Neuron (in vitro differentiated cells): ENCODE data around the genes BMP8B and ZFP69.

DNA sequence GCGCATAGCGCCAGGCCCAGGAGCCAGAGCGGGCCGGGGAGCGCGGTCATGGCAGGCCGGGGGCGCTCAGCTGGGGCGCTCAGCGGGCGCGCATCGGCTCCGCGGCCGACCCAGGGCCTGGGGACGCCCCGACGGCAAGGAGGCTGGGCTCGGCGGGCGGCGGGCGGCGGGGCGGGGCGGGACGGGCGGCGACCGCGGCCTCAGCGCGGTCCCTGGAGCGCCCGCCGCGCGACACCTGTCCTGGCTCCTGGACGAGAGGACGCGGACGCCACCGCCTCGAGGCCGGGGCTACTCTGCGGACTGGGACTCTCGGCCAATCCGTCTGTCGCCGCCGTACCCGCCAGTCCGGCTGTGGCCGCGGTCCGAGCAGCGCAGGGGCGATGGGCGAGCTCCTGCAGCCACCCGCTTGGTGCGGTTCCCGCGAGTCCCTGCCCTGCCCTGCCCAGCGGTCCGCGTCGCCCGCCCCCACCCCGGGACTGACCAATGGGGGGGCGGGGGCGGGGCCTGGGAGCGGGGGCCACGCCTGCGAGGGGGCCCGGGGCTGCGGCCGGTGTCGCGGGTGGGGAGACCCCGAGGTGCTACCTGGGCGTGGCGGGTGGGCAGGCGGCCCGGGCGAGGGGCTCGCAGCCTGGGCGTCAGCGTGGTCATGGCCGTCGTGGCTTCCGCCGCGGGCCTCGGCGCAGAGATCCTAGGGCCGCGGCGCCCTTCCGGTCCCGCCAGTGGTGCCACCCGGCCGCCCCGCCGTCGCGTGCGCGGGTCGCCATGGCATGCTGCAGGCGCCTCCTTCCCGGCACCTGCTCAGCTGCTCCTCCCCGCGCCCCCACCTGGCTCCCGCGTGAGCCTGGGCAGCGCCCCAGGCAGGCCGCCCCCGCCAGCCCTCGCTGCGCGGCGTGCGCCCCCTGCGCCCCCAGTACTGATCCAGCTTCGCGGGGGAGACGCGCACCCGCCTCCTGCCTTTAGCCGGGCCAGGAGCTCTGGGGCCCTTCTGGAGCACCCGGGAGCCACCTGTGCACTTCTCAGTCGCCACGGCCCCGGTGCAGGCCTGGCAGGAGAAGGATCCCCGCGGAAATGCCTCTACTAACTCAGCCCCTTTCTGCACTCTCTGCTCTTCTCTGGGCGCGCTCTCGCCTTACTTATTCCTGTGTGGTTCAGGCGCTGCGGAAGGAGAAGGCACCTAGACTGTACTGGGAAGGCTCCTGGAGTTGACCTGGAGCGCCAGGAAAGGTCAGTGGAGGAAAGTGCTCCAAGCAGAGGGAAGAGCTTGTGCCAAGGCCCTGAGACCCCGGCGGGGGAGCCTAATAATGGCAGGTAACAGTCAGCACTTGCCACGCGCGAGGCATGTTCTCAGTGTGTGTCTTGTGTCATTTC is at the start of gene BMP8B:
Gene BMP8B (minus strand): TSS at position 430 of the 1,368 bp plus-strand sequence.
- PRO-cap: bidirectional peak, plus-strand start at position 716 of the sequence, minus-strand start at position 414 of the sequence

DNA sequence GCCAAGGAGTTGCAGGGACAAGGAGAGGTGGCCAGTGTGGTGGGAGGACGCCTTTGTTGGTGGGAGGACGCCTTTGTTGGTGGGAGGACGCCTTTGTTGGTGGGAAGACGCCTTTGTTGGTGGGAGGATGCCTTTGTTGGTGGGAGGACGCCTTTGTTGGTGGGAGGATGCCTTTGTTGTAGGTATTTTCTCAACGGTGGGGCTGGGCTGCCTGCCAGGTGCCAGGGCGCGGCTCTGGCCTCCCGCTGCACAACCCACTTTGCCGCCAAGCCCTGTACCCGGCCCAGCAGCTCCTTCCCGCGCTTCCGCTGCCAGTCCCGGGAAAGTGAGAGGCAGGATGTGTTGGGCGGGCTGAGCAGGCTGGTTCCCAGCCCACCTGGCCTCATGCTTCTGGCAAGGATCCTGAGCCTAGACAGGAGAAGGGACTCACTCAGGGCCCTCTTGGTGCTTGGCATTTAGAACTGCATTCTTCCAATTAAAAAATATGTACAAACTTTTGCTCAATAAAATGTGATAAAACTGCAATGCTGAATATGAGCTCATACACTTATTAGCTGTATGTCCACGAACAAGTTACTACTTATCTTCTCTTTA is 30.9 kb upstream of the BMP8B start:
- PRO-cap: no peak

- PRO-cap: no peak
Observed at GRCh38 chr1:39851924-39852513, 31.3 kb downstream of the TRIT1 start.

GRCh38 chr1:39896550-39897595 is 4.8 kb downstream of the MYCL start:
- PRO-cap: bidirectional peak, plus-strand start at chr1:39897114, minus-strand start at chr1:39896900

DNA sequence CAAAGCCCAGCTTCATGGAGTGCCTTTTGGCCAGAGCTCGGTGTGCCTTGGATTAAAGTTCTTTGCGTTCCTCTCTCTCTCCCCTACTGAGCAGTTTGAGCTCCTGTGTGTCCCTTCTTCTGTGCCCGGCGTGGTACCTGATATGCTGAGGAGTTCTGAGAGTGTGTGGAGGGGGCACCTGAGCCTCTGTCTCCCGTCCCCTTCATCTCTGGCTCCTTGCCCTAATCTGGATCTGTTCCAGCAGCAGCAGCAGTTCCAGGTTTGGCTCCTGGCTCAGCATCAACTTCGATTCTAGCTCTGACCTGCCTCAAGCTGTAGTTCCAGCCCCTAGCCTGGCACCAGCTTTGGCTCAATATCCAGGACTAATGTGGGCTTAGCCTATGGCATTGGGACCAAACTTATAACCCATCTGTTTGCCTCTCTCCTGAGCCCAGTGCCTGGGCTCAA is 25.2 kb upstream of the MYCL start:
- PRO-cap: no peak

GRCh38 chr1:40215434-40216079 is 32.2 kb upstream of the TMCO2 start:
- PRO-cap: no peak

- PRO-cap: no peak
Observed at GRCh38 chr1:40217258-40217895, 30.4 kb upstream of the TMCO2 start.

DNA sequence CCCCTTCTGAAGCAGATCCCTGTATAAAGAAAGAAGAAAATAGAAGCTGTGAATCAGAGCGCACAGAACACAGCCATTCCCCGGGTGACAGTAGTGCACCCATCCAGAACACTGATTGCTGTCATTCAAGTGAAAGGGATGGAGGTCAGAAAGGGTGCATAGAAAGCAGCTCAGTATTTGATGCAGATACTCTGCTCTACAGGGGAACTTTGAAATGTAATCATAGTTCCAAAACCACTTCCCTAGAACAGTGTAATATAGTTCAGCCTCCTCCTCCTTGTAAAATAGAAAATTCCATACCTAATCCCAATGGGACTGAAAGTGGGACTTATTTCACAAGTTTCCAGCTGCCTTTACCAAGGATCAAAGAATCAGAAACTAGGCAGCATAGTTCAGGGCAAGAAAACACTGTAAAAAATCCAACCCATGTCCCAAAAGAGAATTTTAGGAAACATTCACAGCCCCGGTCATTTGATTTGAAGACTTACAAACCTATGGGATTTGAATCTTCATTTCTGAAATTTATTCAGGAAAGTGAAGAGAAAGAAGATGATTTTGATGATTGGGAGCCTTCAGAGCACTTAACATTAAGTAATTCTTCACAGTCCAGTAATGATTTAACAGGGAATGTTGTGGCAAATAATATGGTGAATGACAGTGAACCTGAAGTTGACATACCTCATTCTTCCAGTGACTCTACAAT is 8.1 kb upstream of the TMCO2 start:
- PRO-cap: no peak

DNA sequence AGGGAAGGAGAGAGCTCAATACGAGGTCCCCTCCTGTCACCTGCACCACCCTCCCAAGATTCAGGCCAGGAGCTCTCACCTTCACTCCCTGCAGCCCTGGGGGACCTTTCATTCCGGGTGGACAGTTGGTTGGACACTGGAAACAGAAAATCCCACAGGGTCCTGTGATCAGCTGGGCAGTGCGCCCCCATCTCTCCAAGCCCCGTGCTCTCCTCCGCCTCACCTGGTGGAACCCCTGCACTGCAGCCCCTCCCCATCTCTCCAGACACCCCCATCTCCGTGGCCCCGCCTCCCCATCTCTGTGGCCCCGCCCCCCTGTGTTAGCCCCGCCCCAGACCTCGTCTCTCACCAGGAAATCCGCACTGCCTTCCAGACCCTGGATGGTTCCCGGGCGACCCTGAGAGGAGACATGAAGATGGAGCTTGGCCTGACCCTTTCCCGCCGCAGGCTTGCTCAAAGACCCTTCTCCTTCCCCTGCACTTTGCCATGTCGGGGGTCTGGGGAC is 5.9 kb downstream of the COL9A2 start:
- PRO-cap: no peak

GRCh38 chr1:40401759-40402179 is 28.2 kb downstream of the SMAP2 start:
- PRO-cap: no peak

DNA sequence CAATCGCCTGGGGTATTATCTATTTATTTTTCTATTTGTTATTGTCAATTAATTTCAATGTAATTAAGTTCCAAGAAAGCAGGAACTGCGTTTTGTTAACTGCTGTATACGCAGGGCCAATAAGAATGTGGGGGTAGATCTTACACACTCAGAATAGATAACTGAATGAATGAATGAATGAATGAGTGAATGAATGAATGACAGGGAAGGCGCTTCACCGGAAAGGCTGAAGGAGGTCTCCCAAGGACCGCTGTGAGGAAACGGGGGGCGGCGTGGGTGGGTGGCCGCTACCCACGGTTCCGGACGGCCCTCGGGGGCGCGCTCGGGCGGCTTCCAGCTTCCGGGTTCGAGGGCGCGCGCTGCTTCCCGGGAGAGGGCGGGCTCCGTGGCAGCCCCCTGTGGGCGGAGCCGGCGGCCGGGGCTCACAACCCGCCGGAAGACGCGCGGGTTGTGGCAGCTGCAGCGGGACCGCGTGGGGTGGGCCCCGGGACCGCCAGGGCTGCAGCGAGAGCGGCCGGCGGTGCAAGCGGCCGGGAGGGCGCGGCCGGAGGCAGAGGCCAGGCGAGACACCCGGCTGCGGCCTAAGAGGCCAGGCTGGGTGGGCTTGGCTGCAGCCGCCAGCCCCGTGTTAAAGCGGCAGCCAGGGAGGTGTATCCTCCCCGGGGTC is at the start of gene ZFP69:
Gene ZFP69 (plus strand): TSS at position 426 of the 667 bp plus-strand sequence.
- PRO-cap: bidirectional peak, plus-strand start at position 496 of the sequence, minus-strand start at position 318 of the sequence

DNA sequence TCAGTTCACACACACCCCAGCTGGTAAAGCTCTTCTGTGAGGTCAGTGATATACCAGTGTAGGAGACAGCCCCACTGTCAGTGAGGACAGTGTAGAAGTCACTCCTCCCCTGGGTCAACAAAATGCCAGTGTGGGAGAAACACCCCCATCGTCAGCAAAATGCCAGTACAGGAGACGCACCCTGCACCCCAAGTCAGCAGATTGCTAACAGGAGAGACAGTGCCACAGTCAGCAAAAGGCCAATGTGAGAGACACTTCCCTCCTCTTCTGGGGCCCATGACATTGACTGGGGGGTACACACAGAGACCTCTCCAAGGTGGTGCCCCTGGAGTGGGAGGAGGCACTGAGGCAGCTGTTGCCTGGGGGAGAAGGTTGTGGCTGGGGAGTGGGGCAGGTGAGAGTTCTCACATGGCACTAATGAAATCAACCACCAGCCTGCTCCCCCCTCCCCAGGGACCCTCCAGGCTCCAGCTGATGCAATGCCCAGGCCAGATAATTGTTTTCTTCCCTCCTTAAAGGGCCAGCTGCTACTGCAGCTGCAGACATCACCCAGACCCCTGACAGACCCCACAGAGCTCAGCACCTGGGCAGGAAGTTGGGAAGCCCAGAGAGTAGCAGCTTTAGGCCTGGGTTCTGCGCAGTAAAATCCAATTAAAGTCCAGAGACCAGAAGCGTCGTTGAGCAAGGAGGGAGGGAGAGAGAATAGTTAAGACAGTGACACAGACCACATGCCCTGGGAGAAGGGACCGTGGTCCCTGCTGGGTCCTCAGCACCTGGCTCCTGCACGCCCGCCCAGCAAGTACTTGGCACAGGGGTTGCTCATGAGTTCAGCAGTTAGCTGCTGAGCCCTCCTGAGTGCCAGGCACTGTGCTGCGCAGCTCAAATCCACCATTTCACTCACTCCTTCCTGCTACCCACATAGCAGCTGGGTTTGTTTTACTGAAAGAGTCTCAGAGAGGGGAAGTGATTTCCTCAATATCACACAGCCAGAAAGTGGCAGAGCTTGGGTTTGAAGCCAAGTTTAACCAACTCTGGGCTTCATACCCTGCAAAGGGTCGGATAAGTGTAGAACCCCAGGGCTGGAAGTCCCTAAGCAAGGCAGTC is 2.1 kb downstream of the RIMS3 start:
- PRO-cap: bidirectional peak, plus-strand start at position 541 of the sequence, minus-strand start at position 396 of the sequence

DNA sequence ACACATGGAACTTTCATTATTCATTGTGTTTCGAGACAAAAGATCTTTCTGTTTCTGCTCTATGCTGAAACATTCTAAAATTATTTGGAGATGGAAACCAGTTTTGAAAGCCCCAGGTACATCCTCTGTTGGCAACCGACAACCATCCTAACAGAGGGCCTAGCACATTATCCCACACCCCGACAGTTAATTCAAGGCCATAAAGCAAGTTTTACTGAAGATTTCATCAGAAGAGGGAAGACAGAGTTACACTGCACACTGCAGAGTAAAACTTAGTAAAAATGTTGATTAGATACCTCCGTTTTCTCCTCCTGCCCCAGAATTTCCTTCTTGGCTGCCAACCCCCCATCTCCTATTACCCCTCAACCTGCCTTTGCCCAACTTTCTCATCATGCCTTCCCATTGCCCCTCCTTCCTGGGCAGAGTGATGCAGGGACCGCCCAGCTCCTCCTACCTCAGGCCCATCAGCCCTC is 52.8 kb upstream of the CITED4 start:
- PRO-cap: no peak

DNA sequence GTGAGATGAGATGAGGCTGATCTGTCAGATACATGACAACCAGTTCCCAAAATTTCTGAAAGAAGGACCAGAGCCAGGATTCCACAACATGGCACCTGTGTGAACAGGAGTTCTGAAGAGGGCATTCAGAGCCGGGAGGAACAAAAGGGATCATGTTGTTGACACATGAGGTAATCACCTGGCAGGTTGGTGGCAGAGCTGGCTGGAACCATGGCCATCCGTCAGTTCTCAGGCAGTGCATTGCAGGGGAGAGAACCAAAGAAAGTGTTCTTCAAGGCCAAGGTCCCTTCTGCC is 49.3 kb upstream of the CTPS1 start:
- PRO-cap: no peak

- PRO-cap: no peak
Observed at GRCh38 chr1:40980136-40981345, 1.0 kb downstream of the CTPS1 start.

GRCh38 chr1:41008360-41009001 is 13.0 kb downstream of the SLFNL1 start:
- PRO-cap: no peak

DNA sequence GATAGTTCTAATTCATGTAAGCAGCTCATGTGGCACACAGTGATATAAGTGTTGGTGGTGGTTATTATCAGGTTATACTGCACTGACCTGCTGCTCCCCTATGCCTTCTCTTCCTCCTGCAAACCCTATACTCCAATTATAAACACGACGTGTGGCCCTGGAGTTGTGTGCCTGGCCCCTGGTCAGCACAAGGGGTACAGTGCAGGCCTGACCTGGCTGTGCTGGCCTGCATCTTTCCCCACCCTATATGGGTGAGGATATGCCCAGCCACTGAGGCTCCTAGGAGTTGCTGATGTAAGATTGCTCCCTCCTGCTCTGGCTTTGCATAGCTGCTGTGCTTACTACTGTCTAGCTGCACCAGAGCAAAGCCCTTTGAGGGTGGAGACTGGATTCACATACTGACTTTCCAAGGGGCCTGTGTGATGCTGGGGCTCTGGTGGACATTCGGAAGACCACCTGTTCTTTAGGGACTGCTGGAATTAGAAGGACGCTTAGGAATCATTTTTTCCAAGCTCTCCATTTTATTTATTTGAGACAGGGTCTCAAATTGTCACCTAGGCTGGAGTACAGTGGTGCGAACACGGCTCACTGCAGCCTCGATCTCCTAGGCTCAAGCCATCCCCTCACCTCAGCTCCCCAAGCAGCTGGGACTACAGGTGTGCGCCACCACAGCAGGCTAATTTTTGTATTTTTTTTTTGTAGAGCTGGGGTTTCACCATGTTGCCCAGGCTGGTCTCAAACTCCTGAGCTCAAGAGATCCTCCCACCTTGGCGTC is 4.9 kb upstream of the SLFNL1 start:
- PRO-cap: no peak

DNA sequence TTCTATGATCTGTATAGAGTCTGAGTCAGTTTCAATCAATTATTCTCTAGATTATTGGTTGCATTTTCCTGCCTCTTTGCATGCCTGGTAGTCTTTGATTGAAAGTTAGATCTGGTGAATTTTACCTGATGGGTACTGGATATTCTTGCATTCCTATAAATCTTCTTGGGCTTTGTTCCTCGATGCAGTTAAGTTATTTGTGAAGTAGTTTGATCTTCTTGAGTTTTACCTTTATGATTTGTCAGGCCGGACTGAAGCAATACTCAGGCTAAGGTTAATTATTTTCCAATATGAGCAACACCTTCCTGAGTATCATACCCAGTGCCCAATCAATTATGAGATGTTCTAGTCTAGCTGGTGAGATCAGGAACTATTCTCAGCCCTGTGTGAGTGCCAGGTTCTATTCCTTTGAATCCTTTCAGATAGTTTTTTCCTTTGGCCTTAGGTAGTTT is 92.6 kb downstream of the SCMH1 start:
- PRO-cap: no peak

GRCh38 chr1:41168527-41169319 is 73.4 kb downstream of the SCMH1 start:
- PRO-cap: no peak

- PRO-cap: no peak
Observed at GRCh38 chr1:41319005-41319700, 77.0 kb upstream of the SCMH1 start.